ENCODE measurements around a stretch of chr10.

DNA sequence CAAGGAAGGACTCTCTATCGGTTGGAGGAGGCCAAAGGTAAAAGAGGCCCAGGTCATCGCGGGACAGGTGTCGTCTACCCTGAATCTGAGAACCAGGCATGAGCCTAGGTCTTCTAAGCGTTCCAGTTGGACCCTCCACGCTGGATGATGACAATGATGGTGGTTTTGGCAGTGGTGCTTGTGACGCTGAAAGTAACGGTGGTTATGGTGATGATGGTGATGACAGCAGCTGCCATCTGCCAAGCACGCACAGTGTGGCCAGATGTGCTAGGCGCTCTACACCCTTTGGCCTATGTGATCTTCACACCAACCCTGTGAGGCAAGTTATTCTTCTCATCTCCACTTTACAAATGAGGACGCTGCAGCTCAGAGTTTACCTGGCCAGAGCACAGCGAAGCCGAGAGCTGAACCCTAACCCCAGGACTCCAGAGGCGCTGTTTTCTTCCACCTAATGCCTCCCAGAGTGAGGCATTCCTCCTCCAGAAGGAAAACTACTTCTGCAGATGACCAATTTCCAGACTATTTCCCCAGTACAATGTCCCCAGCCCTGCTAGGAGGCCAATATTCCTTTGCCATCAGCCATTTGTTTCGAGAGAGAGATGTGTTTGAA is 93.8 kb downstream of the FAM53B start:
- PRO-cap, 3 experiments = no peak in any of the 3 experiments
- RAMPAGE, long total RNA, 4 experiments = no peak in any of the 4 experiments
- RRBS = no CpG with 5 or more reads among the region's 15 CpGs

- PRO-cap, 3 experiments = no peak in any of the 3 experiments
- RAMPAGE, long total RNA, 4 experiments = no peak in any of the 4 experiments
- RRBS = no CpG with 5 or more reads among the region's 15 CpGs
Observed at GRCh38 chr10:124650843-124651611, 93.2 kb downstream of the FAM53B start.

DNA sequence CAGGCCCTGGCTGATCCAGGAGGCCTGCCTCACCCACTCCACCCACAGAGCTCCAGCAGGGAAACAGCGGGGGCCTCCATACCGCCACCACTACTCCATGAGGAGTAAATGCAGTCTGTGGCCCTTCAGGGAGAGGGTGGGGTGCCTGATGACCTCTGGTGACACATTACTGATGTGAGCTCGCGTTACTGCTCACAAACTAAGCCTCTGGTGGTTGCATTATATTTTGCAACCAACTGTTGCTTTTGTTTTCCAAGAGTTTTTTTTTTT is 72.7 kb downstream of the FAM53B start:
- PRO-cap, 3 experiments = no peak in any of the 3 experiments
- RAMPAGE, long total RNA, 4 experiments = no peak in any of the 4 experiments
- RRBS = no CpG with 5 or more reads among the region's 4 CpGs

- PRO-cap, 3 experiments = peak in 1 of 3 experiments; most common plus-strand start chr10:124685468 (in 1); most common minus-strand start chr10:124685338 (in 1)
- RAMPAGE, long total RNA, 4 experiments = no peak in any of the 4 experiments
- RRBS = no CpG with 5 or more reads among the region's 15 CpGs
Observed at GRCh38 chr10:124685186-124685805, 58.9 kb downstream of the FAM53B start.

DNA sequence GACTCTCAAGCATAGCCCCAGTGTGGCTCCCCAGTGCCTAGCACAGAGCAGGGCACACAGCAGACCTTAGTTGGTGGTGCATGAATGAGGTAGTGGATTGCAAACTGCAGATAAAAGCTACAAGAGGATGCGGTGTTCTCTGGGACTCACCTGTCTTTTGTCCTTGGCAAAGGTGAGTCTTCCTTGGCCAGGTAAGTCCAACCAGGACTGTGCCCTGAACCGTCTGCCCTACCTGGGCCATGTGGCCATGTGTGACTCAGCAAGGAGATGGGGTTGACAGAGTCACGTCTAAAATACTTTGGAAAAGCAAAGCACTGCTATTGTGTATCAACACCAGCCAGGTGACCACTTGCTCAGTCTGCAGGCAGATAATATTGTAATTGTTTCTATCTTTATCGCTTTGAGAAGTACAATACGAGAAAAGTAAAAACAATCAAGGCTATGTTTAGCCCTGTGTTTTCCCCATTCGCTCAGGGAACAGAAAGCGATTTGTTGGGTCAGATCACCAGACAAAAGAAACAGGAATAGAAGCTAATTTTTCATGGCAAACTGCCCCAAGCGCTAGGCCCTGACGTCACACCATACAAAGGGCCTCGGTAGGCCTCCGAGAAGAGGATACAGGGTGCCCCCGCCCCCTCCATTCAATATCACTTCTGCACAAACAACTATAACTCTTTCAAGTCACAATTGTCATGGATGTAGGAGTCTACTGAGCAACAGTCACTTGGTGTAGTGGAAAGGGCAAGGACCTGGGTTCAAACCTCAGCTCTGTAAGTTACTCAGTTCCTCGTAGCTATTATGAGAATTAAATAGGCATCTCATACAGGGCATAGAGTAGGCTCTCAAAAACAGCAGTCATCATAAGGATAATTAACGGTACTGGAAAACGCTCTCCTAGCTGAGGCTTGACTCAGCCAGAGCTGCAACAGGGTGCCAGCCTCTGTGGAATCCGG is 57.2 kb downstream of the FAM53B start:
- PRO-cap, 3 experiments = no peak in any of the 3 experiments
- RAMPAGE, long total RNA, 4 experiments = no peak in any of the 4 experiments
- RRBS = no CpG with 5 or more reads among the region's 16 CpGs

DNA sequence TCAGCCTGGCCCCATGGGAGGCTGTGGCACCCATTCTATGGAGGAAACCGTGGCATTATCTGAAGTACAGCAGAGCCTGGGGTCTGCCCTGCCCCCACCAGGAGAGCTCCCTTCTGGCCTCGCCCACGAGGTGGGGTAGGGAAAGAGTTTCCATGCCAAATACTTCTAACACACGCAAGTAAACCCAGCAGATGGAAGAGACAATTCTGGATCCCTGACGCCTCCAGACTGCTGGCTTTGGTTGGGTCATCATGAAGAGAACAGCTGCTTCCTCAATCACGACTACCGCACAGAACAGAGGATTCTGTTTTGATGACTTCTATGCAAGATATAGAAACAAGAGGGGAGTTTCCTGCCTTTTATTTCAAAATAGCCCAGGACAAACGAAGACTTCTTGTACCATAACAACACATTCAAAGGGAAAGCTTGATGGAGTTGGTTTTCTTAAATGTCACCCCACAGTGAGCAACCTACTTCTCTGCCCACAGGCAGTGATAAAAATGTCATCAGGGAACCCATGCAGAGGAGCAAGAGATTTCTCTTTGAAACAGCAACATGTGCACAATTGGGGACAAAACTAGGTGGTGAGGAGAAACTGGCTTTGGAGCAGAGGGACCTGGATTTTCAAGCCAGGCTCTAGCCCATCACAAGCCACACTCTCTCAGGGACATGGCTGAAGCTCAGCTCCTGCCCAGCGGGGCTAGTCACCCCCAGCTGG is 15.7 kb downstream of the FAM53B start:
- PRO-cap, 3 experiments = peak in 1 of 3 experiments; most common plus-strand start position 275 of the sequence (in 1); most common minus-strand start position 230 of the sequence (in 1)
- RAMPAGE, long total RNA, 4 experiments = no peak in any of the 4 experiments
- RRBS = no CpG with 5 or more reads among the region's 9 CpGs

DNA sequence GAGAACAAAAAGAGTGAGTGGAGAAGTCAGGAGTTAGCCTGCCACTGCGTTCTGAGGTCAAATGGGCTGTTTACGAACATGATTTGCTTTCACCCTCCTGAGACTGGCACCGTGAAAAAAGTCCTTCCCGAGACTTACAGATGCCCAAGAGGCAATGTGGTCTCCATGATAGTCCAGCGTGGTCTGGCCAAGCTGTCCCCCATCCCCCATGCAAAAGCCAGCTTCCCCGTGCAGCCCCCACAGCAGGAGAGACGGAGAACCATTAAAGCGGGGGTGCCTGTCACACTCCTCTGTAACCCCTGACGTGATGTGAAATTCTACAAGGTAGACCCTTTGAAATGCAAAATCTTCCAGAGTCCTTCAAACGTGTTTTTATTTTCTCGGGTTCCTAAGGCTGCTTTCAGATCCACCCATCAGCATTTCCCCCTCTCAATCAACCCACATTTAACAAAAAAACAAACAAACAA is 4.6 kb downstream of the FAM53B start:
- PRO-cap, 3 experiments = no peak in any of the 3 experiments
- RAMPAGE, long total RNA, 4 experiments = no peak in any of the 4 experiments
- RRBS = no CpG with 5 or more reads among the region's 11 CpGs

DNA sequence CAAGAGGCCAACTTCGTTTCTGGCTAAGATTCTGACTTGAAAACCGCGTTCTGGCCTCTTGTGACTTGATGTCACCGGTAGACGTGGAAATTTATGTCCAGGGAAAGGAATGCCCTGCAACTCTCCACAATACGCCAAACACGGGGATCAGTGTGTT is 458 bp upstream of the EEF1AKMT2 start:
- PRO-cap, 3 experiments = no peak in any of the 3 experiments
- RAMPAGE, long total RNA, 4 experiments = no peak in any of the 4 experiments
- RRBS = 1% methylated on average over 2 of the region's 7 CpGs

DNA sequence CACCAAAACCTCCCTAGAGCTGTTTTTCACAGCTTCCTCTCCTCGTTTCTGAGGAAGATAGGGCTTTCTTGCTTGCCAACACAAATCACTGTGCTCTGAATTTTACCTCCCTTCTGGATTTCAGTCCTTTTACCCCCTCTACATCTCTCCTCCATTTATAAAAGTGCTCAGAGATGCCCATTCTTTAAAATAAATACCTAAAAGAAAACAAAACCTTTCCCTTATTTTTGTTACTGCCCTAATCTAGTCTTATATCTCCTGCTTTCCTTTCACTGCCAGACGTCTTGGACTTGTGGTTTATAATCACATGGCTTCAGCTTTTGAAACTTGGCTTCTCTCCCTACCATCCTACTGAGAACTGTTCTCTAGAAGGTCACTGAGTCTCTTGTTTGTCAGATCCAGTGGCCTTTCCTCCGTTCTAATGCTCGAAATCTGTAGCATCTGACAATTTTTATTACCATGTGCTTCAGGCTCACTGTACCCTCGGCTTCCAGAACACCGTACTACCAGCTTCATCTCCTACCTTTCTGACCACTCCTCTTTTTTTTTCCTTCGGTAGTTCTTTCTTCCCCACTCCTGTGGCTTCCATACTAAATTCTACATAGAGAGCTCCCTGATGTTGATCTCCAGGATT is 30.3 kb upstream of the ZRANB1 start:
- PRO-cap, 3 experiments = peak in 2 of 3 experiments; most common plus-strand start position 368 of the sequence (in 2); most common minus-strand start position 292 of the sequence (in 1)
- RAMPAGE, long total RNA, 4 experiments = no peak in any of the 4 experiments
- RRBS = no CpG with 5 or more reads among the region's 7 CpGs

DNA sequence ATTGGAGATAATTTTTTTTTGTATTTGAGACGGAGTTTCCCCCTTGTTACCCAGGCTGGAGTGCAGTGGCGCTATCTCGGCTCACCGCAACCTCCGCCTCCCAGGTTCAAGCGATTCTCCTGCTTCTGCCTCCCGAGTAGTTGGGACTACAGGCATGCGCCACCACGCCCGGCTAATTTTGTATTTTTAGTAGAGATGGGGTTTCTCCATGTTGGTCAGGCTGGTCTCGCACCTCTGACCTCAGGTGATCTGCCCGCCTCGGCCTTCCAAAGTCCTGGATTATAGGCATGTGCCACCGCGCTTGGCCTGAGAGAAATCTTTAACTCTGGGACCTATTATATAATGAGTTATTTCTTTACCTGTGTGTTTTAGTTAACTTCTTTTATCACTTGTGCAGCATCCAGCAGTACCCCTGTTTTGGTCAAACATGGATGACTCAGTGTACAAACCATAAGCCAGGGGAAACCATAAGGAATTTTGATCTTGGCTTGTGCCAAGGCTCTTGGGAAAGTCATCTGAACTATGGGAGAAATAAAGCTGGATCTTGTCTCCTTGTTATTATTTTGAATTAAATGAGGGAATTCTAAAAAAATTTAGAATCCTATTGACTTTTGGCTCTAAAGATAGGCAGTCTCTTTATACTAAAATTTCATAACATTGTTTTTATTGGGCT is 23.6 kb upstream of the ZRANB1 start:
- PRO-cap, 3 experiments = no peak in any of the 3 experiments
- RAMPAGE, long total RNA, 4 experiments = no peak in any of the 4 experiments
- RRBS = no CpG with 5 or more reads among the region's 15 CpGs

DNA sequence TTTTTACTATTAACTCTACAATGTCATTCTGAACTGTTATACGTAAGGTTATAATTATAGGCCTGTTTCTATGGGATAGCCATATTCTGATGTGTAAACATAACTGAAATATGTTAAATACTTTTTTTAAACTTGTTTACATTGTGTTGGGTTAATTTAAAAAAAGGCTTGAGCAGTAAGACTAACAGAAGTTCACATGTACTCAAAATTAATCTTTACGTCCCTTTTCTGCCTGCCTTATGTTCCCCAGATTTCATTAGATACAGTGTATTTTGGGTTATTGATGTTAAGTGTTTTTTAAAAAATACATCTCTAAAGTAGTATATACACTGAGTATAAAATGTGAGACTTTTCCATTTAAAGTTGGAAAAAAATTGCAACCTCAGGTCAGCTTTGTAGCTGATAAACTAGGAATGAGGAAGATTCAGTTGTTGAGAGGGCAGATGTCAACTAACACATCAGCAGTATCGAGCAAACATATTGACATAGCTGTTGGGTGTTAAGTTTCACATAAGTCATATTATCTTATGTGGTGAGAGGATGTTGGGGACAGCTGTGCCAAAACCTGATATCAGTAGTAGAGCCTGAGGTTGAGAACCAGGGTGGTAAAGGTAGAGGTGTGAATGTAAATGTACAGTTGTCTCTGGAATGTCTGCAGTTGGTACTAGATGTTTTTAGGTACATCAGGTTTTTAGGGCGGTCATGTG is 4.9 kb downstream of the ZRANB1 start:
- PRO-cap, 3 experiments = no peak in any of the 3 experiments
- RAMPAGE, long total RNA, 4 experiments = no peak in any of the 4 experiments
- RRBS = no CpG with 5 or more reads among the region's 4 CpGs

- PRO-cap, 3 experiments = no peak in any of the 3 experiments
- RAMPAGE, long total RNA, 4 experiments = no peak in any of the 4 experiments
- RRBS = no CpG with 5 or more reads among the region's 8 CpGs
Observed at GRCh38 chr10:125055362-125055876, 27.5 kb upstream of the CTBP2 start.

DNA sequence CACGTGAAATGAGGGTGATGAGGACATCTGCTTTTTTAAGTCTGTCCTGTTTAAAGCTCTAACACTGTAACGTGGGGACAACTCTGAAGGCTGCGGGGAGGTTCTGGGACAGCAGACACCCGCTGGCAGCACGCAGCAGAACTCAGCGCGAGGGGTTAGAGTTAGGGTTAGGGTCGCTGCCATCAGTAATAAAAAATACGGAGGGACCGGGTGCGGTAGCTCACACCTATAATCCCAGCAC is 34.4 kb upstream of the CTBP2 start:
- PRO-cap, 3 experiments = no peak in any of the 3 experiments
- RAMPAGE, long total RNA, 4 experiments = no peak in any of the 4 experiments
- RRBS = no CpG with 5 or more reads among the region's 11 CpGs

GRCh38 chr10:125105789-125106440 is 78.0 kb upstream of the CTBP2 start:
- PRO-cap, 3 experiments = no peak in any of the 3 experiments
- RAMPAGE, long total RNA, 4 experiments = no peak in any of the 4 experiments
- RRBS = 88% methylated on average over 2 of the region's 15 CpGs

- PRO-cap, 3 experiments = peak in 1 of 3 experiments; most common minus-strand start chr10:125120015 (in 1)
- RAMPAGE, long total RNA, 4 experiments = no peak in any of the 4 experiments
- RRBS = no CpG with 5 or more reads among the region's 10 CpGs
Observed at GRCh38 chr10:125119927-125120569, 92.2 kb upstream of the CTBP2 start.

- PRO-cap, 3 experiments = peak in 1 of 3 experiments; most common plus-strand start chr10:125121043 (in 1)
- RAMPAGE, long total RNA, 4 experiments = no peak in any of the 4 experiments
- RRBS = no CpG with 5 or more reads among the region's 9 CpGs
Observed at GRCh38 chr10:125120883-125121495, 93.1 kb upstream of the CTBP2 start.

DNA sequence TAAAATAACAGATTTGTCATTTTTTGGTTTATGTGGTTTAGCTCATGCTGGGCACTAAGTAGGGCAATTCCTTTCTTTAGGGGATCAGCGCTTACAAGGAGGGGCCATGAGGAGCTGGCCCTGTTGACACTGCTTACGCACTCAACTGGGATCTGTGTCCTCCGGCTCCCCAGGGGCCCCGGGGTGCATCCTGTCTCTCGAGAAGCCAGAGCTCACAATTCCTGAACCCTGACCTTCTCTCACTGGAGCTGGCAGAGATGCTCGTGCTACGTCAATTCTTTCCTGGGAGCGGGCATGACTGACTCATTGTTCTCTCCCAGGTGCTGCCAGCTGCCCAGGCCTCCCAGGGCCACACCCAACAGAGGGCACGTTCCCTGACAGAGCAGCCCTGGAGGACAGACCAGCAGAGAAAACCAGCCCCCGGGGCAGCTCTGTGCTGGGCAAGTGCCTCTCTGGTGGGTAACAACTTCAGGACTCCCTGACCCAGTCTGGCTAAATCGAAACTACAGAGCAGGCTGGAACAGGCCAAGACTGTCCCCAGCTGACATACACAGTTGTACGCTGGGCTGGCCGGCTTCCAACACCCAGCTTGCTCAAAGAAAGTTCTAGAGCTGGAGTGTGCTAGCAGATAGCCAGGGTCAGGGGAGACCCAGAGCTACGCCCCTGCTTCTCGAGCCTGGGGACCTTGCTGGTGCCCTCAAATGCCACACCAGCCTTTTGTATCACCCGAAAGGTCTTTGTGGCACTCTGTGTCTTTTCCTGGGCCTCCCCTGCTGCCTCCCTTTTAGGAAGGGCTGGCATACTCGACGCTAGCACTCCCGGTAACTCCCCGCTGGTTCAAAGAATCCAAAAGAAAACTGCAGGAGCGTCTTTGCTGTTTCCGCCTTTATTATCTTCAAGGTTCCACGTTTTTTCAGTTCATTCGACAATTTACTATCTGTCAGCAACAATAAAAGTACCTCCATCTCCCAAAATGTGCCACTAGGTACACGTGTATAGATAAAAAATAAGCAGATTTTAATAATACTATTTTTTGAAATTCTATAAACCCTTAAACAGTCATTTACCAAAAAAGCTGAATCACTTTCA is 96.0 kb upstream of the CTBP2 start:
- PRO-cap, 3 experiments = peak in 3 of 3 experiments; most common plus-strand start position 398 of the sequence (in 3); most common minus-strand start position 131 of the sequence (in 1)
- RAMPAGE, long total RNA, 4 experiments = no peak in any of the 4 experiments
- RRBS = no CpG with 5 or more reads among the region's 25 CpGs

GRCh38 chr10:125152097-125152559 is 124.3 kb upstream of the CTBP2 start:
- PRO-cap, 3 experiments = no peak in any of the 3 experiments
- RAMPAGE, long total RNA, 4 experiments = no peak in any of the 4 experiments
- RRBS = 7% methylated on average over 16 of the region's 34 CpGs

DNA sequence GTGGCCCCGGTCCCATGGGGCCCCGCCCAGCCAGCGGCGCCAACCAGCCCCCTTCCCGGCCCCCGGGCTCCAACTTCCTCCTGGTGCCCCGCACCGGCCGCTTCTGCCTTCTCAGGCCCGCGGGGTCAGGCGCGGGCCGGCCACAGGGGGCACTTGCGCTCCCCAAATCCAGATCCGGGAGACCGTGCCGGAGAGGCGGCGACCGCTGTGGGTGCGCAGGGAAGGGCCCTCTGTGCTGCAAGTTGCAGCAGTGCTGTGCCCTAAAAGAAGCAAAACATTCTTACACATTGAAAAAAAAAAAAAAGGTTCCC is 133.5 kb upstream of the CTBP2 start:
- PRO-cap, 3 experiments = peak in 3 of 3 experiments; most common plus-strand start position 114 of the sequence (in 2); most common minus-strand start position 105 of the sequence (in 1)
- RAMPAGE, long total RNA, 4 experiments = no peak in any of the 4 experiments
- RRBS = under 1% methylated on average over 14 of the region's 22 CpGs

- PRO-cap, 3 experiments = peak in 2 of 3 experiments; most common minus-strand start chr10:125161882 (in 2)
- RAMPAGE, long total RNA, 4 experiments = no peak in any of the 4 experiments
- RRBS = 1% methylated on average over 15 of the region's 35 CpGs
Observed at GRCh38 chr10:125161736-125162046, 133.8 kb upstream of the CTBP2 start.

Data from adrenal gland (tissue), 7 donors.